HL-60 (cell line): ENCODE results near the genes KPNA2 and FAM20A.

DNA sequence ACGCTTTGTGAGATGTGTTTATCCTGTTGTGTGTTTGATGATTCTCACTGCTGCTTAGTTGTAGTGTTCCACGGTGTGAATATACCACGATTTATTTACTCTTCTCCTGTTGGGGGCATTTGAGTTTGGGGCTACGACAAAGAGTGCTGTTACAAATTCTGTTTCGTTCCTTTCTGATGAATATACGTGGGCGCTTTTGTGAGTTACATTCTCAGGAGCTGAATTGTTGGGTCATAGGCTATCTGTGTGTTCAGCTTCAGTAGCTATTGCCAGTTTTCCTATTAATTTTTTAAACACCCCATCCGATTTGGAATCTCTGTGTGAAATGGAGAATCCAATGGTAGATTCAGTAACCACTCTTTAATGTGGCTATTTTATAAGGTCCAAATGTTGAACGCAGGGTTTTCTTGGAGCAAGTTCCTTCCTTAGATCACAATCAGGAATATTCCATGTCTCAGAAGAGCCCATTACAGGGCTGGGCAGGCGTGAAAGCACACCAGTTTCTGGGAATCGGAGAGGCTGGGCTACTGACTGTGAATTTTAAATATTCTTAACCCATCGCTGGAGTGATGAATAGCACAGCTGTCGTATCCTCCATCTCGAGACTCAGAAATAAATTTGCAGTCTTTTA, 115.8 kb downstream of the PITPNC1 start:
- RRBS: no CpG with 5 or more reads among the region's 14 CpGs

GRCh38 chr17:67818060-67818789, 7.1 kb upstream of the BPTF start:
- RRBS: no CpG with 5 or more reads among the region's 6 CpGs

DNA sequence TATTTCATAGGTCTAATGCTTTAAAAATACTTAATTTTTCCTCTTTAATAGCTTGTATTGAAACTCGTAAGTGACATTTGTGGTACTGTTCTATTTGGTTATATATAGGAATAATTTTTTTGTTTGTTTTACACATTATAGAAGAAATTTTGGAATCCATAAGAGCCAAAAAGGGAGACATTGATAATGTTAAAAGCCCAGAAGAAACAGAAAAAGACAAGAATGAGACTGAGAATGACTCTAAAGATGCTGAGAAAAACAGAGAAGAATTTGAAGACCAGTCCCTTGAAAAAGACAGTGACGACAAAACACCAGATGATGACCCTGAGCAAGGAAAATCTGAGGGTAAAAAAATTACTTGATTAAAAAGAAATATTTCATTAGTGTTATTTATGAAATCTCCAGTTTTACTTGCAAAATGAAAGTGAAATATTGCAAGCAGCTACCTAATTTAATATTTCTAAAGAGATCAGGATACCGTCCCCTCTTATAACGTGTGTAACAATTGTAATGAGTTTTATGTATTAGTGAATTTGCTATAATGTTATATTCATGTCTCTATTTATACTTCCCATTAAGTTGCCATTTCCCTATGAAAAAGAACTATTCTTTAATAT, 49.5 kb downstream of the BPTF start:
- RRBS: no CpG with 5 or more reads among the region's 4 CpGs

DNA sequence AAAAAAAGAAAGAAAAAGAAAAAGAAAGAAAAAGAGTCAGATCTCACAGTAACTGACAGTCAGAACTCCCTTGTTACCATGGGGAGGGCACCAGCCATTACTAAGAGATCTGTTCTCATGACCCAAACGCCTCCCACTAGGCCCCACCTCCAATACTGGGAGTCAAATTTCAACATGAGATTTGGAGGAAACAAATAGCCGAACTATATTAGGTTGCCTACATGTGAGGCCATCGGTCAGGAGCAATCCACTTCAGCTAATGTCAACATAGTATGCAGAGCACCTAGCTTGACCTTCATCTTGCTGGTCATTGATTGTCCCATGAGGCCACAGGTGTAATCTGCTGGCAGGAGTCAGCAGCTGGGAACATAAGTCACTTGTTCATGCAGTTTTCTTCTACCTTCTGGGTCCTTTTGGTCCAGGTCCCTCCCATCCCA, 6.1 kb upstream of the KPNA2 start:
- RRBS: no CpG with 5 or more reads among the region's 3 CpGs

DNA sequence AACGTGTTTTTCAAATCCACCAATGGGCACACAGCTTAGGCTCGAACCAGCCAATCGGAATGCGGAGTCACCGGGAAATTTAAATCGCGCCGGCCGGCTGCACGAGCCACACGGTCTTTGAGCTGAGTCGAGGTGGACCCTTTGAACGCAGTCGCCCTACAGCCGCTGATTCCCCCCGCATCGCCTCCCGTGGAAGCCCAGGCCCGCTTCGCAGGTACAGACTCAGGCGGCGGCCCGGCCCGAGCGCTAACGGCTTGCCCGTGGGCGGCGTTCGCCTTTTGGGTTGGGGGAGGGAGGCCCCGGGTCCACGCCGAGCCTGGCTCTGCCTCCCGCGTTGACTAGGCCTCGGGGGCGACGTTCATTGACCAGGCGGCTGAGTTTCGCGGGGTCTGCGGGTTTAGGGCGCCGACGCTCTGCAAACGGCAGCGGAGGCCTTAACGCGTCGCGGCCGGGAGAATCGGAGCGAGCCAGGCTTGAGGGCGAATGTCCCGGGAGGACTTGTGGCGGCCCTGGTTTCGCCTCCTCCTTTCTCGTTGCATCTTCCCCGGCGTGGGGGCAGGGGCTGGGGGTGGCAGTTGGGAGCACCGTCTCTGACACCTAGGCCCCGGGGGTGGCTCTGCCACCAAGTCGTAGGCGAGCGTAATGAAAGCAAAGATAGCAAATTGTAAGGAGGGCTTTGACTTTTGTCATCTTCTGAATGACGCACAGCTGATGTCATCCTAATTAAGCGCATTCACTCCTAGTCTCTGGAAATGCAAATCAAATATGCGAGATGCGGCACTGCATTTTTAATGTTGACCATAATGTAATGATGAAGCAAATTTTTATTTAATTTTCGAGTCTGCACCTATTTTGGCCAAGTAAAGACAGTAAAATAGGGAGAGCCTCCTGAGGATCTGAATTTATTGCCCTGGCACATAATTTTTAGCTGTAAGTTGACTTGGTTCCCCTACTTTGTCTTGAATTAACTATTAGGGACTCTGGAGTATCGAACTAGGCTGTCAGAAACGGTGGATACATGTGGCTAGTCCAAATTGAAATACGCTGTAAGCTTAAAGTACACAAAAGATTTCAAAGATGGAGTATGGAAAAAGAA, at the start of gene KPNA2:
KPNA2 (plus strand) TSS at position 109 of the 1,096 bp plus-strand sequence.
- RRBS: 5% methylated on average over 21 of the region's 74 CpGs

- RRBS: no CpG with 5 or more reads among the region's 4 CpGs
Observed at GRCh38 chr17:68040356-68041127, 5.0 kb downstream of the KPNA2 start.

GRCh38 chr17:68184673-68185418, 63.0 kb upstream of the AMZ2 start:
- RRBS: no CpG with 5 or more reads among the region's 6 CpGs

DNA sequence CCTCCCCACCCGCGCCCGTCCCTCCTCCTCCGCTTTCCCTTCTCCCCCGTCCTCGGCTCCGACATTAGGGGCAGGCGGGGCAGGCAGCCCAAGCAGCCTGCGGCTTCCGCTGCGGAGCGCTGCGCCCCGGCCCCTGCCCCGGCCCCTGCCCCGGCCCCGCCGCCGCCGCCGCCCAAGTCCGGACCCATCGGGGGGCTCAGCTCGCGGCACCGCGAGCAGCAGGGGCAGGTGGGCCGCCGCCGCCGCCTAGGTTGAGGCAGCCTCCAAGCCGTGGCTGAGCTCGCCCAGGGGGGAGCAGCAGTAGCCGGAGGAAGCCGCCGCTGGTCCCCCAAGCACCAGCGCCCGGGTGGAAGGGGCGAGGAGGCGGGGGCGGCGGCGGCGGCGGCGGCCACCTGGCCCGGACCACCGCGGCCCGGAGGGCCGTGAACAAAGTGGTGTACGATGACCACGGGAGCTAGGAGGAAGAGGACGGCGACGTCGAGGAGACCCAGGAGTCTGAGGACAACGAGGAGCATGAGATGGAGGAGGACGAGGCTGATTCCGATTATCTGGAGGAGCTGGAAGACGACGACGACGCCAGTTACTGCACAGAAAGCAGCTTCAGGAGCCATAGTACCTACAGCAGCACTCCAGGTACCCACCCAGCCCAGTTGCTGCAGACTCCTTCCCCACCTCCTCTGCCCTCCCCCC, 42.1 kb upstream of the AMZ2 start:
- RRBS: 4% methylated on average over 14 of the region's 64 CpGs

GRCh38 chr17:68301248-68302040, 10.1 kb downstream of the ARSG start:
- RRBS: no CpG with 5 or more reads among the region's 11 CpGs

DNA sequence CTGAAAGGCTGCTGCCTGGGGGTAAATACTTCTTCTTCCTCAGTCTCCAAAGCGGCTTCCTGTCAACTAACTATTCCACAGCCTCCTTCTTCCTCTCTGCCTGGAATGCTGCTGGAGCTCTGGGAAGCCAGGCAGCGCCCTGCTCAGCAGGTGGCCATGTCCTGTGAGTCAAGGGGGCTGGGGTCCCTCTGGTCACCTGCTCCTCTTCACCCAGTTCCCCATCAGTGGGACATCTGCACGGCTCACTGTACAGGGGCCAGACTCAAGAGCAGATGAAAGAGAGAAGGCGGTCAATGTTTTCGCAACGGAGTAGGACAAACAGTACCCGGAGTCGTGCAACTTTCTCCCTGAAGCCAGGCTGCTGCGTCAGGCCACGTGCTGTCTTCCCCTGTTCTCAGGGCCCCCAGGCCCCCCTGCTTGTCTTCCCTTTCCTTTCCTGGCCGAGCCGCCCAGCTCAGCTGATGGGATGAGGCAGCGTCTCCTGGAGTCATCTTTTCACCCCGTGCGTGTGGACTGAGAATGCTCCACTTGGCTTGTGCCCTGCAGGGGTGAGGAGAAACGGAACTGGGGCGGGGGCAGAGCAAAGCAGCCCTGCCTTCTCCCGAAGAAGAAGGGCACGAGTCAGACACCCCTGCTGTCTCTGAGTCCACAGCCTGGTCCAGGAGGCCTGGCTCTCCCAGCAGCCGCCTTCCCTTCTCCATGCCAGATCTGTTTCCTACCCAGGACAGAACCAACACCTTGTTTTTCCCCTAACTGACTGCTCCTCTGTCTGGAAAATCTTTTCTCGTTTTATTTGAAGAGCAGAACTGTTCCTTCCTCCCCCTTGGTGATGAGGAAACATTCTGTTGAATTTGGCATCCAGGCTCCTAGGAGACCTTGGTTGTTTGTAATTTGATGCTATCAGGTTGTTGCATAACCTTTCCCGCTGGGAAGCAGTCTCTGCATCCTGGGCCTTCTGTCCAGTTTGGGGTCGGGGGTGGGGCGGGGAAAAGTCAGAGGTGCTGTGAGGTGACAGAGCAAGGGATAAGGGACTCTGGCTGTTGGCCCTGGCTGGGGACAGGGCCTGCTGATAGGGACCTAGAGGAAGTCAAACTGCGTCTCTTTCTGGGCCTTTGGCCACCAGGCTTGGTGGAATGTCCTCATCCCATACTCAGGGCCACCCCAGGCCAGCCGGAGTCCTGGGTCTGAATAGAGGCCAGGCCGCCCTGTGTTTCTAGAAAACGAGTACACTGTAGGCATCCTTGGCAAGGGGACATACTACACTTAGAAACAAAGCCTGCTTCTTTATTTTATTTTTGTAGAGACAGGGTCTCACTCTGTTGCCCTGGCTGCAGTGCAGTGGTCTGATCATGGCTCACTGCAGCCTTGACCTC, 78.9 kb downstream of the WIPI1 start:
- RRBS: no CpG with 5 or more reads among the region's 28 CpGs

DNA sequence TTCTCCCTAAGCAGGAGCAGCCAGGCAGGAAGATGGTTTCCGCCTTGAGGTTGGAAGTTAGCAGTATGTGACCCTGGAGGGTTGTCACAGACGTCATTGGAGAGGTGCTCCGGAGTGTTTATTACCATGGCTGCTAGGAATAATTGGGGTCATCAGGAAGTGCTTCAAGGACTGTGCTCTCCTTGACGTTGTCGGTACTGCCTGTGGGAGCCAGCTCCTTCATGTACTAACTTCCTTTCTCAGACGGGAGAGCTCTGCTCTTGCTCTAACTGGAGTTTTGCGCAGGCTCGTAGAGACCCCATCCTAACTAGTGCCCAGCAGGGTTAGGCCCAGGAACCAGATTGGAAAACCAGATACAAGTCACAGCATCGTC, 60.4 kb downstream of the WIPI1 start:
- RRBS: no CpG with 5 or more reads among the region's 9 CpGs

DNA sequence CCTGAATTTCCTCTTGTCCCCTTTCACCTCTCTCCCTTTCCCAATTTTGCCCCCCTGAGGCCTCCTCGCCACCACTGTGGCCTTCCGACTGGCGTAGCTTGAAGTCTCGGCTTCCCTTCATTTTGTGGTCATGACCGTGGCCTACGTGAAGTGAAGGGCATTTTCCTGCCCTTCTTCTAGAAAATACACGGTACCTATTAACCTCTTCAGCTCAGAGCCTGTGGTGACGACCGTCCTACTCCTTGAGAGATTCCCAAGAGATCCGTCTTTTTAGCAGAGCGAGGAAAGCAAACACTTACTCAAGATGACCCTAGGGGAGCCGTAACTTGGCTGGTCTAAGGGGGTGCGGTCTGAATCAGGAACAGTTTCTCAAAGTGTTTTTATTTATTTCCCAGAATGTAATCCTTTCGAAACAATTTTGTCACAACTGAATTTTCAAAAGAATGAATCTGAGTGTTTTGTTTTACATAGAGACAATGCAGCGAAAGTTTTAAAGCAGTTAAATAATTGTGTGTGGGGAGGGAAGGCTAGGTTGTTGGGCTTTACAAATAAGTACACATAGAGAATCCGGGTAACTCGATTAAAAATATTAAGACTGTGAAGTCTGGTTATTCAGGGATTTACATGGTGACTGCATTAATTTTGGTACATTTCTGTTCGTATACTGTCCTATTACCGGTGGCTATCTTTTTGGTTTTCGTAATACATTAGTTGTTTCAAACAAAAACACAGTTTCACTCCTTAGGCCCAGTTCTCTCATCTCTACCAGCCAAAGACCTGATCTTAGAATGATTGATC, 1.1 kb downstream of the PRKAR1A start:
- RRBS: 18% methylated on average over 4 of the region's 20 CpGs

DNA sequence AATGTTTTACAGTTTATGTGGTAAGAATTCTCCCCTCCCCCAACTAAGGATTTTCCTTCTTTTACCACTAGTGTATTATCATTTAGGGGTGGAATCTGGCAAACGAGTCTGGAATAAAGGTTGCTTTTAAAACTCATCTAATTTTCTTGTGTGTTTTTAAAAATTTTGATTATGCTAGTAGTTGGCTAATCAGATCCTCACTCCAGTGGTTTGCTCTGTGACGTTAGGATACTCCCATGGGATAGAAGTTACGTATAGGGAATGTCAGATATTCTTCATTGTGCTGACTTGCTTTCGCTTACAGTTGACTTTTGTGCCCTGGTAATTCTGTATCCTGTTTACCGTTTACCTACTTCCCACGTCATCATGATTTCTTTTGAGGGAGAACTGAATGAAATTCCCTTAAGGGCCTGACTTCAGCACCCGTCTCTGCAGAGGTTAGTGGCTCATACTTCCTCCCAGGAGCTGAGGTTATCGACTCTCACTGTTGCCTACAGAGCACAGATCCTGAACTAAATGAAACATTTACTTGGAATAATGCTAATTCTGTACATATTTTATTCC, 2.5 kb downstream of the PRKAR1A start:
- RRBS: no CpG with 5 or more reads among the region's 8 CpGs

GRCh38 chr17:68579674-68580006, 21.5 kb downstream of the FAM20A start:
- RRBS: no CpG with 5 or more reads among the region's 3 CpGs

- RRBS: no CpG with 5 or more reads among the region's 7 CpGs
Observed at GRCh38 chr17:68580200-68580916, 20.8 kb downstream of the FAM20A start.

DNA sequence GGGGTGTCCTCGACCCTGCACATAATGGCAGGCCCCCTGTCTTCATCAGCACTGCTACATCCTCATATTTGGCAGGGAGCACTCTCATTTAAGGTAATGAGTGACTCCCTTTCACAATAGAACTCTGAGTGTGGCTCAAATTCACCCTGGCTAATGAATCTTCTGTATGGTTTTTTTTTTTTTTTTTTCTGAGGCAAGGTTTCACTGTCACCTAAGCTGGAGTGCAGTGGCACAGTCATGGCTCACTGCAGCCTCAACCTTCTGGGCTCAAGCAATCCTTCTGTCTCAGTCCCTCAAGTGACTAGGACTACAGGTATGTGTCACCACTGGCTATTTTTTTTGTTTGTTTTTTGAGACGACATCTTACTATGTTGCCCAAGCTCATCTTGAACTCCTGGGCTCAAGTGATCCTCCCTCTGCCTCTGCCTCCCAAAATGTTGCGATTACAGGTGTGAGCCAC, 3.3 kb downstream of the FAM20A start:
- RRBS: no CpG with 5 or more reads among the region's 3 CpGs

DNA sequence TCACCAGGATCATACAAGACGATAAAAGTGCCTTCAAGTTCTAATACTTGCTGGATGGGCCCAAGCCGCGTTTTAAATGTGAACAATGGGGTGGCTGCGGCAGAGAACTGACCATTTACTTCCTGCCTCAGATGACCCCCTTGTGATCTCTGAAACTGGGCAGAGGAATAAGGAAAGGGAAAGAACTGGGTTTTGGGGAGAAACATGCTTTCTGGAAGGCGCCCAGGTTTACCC, 1.7 kb downstream of the FAM20A start:
- RRBS: no CpG with 5 or more reads among the region's 5 CpGs

- RRBS: 4% methylated on average over 64 of the region's 81 CpGs
Observed at GRCh38 chr17:68600821-68601589, at the start of gene FAM20A. Gene FAM20A (minus strand): TSS chr17:68601367.

- RRBS: no CpG with 5 or more reads among the region's 5 CpGs
Observed at GRCh38 chr17:68627734-68628487, 26.7 kb upstream of the FAM20A start.